ENCODE data around the genes ZNF91, RPSA2, VSTM2B and ZNF536.

DNA sequence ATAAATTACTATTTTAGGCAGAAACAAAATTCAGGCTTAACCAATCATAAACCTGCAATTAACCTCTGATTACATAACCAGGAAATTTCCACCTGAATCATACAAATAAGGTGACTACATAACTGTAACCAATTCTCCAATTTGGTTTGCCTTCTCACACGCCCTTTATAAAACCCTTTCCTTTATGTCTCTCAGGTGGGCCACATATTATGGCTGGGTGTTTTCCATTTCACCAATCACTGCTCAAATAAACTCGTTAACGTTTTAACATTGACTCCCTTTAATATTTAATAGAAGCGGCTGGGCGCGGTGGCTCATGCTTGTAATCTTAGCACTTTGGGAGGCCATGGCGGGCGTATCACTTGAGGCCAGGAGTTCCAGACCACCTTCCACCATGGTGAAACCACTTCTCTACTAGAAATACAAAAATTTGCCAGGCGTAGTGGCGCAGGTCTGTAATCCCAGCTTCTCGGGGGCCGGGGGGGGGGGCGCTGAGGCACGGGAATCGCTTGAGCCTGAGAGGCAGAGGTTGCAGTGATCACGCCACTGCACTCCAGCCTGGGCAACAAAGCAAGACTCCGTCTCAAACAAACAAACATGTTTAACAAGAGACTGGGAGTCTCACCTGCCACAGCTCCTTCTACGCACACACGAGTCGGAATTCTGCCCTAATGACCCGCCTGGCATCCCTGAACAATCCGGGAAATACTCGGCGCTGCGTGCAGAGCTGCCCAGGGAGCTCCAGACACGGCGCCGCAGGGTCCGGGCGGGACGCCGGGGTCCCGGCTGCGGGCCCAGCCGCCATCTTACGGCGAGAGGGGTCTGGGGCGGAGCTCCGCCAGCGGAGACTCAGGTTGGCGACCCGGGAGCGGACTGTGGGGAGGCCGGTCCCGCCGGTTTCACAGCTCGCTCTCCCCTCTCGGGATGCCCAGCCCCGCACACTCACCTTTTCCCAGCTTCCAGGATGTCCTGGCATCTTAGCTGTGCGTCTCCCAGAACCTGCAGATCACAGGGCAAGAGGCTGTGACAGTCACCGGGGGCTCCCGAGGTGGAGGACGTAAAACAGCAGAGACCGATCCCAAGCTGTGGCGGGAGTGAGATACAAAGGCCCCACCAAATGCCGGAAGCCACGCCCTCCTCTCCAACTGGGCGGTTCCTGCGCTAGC lies 23.3 kb upstream of the ZNF724 start:
- PRO-cap: unidirectional peak, minus-strand start at position 1,090 of the sequence
- RAMPAGE, long total RNA: no peak
- RRBS: 1% methylated on average over 15 of the region's 59 CpGs

DNA sequence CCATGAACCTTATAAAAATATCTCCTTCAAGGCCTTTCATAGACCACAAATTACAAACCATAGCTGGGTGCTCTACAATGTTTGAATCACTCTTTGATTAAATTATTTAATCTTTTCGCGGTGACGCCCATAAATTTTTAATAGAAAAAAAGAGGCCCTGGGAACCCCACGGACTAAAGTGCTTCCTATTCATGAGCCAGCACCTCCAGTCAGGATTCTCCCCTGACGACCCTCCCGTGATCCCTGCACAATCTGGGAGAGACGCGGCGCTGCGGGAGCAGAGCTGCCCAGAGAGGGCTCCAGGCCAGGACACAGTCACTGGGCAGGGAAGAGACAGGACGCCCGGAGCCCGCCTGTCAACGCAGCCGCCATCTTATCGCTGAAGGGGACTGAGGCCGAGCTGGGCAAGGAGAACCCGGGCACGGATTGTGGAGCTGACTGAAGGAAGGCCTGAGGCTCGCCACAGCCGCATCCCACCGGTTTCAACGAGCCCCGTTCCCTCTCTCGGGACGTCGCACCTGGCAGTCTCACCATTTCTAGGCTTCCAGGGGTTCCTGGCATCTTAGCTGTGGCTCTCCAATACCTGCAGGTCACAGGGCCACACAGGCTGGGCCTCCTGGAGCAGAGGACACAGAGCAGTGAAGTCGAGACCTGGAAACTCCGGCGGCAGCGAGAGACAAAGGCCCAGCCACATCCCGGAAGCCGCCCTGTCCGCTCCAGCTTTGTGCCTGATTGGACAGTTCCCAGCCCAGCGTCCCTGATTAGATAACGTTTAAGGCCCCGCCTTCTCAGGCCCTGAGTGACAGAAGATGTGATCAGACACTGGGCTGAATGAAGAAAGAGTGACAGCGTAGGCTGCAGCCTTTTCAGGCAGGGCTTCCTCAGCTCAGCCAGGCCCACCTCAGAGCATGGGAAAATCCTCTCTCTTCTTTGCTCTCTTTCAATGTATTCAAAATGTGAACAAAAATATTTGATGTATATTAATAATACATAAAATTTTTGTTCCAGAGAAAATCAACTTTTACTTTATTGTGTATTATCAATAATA lies at the start of gene ZNF91:
TSS of gene ZNF91 (minus strand) at position 678 of the 1,048 bp plus-strand sequence.
- PRO-cap: bidirectional peak, plus-strand start at position 878 of the sequence, minus-strand start at position 678 of the sequence
- RAMPAGE, long total RNA: no peak
- RRBS: under 1% methylated on average over 3 of the region's 38 CpGs

GRCh38 chr19:23762599-23763865 lies at the start of gene RPSA2:
Gene RPSA2, plus strand, starts transcription at chr19:23763004.
- PRO-cap: unidirectional peak, plus-strand start at chr19:23763020
- RAMPAGE, long total RNA: no peak
- RRBS: 2% methylated on average over 5 of the region's 60 CpGs

DNA sequence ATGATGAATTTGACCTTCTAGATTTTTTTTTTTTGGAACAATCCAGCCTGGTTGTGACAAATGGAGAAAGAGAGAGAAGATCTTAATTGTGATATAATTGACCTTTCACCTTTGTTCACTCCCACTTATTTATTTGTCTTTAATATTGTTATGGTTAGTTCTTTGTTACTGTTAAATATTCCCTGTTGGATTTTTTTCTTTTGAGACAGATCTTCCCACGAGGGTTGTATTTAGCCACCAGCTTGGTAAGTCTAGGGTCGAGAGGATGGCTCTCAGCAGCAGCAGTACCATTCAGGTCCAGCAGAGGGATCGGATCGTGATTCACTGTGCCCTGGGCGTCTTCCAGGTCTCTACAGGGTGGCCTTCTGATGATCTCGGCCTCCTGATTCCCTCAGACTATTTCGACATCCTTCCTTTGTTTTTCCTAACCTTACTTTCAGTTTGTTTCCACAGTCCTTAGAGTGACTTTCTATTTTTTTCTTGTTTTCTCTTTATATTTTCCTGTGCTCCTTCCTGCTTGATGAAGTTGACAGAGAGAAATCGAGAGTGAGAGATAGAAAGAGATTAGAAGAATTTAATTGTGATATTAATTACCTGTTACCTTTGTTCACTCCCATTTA lies 1437.0 kb downstream of the UQCRFS1 start:
- PRO-cap: no peak
- RAMPAGE, long total RNA: no peak
- RRBS: no CpG with 5 or more reads among the region's 8 CpGs

DNA sequence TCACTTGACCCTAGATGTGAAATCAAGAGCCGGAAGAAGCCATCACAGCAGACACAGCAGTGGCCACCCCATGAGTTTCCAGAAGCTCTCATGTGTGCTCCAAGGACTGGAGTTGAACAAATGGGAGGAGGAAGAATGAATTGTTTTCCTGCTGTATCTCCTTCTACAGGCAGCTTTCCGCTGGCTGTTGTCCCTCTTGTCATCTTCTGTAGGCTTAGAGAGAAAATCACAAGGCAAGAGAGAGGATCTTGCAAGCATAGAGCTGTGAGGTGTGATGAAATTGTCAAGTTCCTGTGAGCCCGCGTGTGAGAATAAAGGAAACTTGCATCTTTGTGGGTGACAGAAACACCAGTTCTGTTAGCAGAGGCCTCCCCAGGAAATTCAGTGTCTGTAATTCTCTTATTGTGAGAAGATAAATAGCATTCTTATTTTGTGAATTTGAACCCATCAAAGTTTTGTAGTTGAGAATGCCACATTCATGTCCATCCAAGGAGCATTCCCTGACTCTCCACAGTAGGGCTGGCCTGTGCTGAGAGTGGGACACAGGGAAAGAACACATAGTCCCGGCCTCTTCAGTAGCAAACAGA lies 711.7 kb downstream of the UQCRFS1 start:
- PRO-cap: no peak
- RAMPAGE, long total RNA: no peak
- RRBS: no CpG with 5 or more reads among the region's 5 CpGs

- PRO-cap: no peak
- RAMPAGE, long total RNA: no peak
- RRBS: no CpG with 5 or more reads among the region's 2 CpGs
Measured at GRCh38 chr19:28571871-28572196, 641.1 kb downstream of the UQCRFS1 start.

DNA sequence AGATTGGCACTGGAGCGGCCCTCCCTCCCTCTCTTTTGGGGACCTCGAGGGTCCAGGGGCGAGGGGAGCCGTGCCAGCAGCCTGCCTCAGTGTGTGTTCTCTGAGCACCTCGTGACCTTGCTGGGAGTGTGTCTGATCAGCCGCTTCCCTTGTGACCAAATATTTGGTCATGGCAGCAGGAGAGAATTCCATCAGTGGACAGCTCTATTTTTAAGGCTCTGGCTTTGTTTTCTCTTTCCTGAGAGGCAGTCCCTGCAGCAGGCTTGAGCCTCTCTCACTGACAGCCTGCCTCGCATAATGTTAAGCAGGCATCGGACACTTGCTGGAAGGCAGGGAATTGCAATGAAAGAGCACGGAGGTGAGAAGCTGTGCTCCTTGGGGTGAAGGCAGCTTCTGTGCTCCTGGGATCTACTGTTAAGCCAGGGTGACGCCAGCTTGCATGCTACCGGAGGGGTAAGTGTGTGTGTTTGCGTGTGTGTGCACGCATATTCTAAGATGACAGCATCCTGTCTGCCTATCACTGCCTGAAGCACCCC lies 329.5 kb downstream of the UQCRFS1 start:
- PRO-cap: no peak
- RAMPAGE, long total RNA: no peak
- RRBS: no CpG with 5 or more reads among the region's 13 CpGs

DNA sequence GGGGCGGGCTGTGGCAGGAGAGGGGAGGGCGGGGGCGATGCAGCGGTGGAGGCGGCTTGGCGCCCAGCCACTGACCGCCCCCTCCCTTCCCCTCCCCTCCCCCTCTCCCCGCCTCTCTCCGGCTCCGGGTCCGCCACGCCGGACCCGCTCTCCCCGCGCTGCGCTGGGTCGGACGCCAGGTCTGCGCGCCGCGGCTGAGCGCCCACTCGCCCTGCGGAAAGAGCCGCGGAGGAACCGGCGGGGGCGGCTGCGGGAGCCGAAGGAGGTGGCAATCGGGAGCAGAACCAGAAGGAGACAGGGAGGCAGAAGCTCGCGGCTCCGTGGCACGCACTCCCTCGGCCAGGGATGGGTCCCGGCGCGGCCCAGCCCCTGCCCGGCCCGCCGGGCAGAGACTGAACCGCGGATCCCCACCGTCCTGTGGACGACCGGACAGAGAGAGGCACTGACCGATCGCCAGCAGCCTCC lies at the start of gene VSTM2B:
TSS of gene VSTM2B (plus strand) at position 111 of the 465 bp plus-strand sequence.
- PRO-cap: no peak
- RAMPAGE, long total RNA: no peak
- RRBS: 5% methylated on average over 26 of the region's 52 CpGs

DNA sequence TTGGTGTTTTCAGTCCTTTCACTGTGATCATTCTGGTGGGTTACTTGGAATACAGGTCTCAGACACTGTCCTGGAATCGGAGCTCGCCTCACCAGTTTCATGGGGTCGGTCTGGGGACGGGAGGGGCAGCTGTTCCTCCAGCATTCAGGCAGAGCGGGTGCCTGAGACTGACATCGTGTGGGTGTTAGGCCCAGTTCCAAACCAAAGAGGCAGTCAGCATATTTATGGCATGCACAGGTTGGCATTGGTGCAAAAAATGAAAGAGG lies 20.0 kb downstream of the PLEKHF1 start:
- PRO-cap: no peak
- RAMPAGE, long total RNA: no peak
- RRBS: no CpG with 5 or more reads among the region's 6 CpGs

- PRO-cap: no peak
- RAMPAGE, long total RNA: no peak
- RRBS: no CpG with 5 or more reads among the region's 6 CpGs
Measured at GRCh38 chr19:29704774-29705298, 10.2 kb downstream of the C19orf12 start.

GRCh38 chr19:29724751-29725257 lies 9.7 kb upstream of the C19orf12 start:
- PRO-cap: no peak
- RAMPAGE, long total RNA: no peak
- RRBS: 29% methylated on average over 6 of the region's 16 CpGs

DNA sequence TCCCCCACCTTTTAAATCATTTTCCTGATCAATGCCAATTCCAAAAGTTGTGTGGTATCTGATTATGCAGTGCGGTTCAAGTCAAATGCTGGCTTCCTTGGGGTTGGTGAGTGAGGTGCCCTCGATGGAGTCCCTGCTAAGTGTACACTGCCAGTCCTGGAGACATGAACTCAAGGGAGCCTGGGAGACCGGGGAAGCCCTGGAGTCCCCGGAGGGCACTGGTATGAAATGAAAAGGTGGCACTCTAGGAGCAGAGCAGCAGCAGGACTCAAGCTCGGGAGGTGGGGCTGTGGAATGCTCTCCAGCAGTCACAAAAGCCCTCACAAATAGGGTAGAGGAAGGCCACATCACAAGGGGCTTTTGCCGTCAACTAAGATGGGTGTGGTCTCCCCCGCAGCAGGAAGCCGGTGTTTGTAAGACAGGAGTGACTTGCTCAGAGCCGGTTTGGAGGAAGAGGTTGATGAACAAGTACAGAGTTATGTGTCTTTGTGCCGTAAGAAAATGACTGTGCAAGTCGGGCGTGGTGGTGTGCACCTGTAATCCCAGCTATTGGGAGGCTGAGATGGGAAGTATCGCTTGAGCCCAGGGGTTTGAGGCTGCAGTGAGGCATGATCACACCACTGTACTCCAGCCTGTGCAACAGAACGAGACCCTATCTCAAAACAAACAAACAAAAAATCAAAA lies 19.3 kb downstream of the CCNE1 start:
- PRO-cap: no peak
- RAMPAGE, long total RNA: no peak
- RRBS: no CpG with 5 or more reads among the region's 14 CpGs

DNA sequence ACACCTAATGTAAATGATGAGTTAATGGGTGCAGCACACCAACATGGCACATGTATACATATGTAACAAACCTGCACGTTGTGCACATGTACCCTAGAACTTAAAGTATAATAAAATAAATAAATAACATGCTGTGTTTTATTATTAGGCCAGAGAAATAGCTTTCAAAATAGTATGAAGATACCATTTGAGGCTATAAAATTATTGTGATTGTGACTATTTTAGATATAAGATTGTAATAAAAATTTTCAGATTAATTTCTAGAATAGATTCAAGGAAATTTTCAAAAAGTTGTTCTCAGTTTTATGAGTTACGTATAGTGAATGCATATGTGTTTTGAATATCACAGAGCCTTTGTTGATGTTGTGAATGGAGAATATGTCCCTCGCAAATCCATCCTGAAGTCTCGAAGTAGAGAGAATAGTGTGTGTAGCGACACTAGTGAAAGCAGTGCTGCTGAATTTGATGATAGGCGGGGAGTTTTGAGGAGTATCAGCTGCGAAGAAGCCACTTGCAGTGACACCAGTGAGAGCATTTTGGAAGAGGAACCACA lies 70.0 kb downstream of the URI1 start:
- PRO-cap: no peak
- RAMPAGE, long total RNA: no peak
- RRBS: no CpG with 5 or more reads among the region's 7 CpGs

GRCh38 chr19:30340167-30340511 lies 32.0 kb upstream of the ZNF536 start:
- PRO-cap: no peak
- RAMPAGE, long total RNA: no peak
- RRBS: 100% methylated on average over 2 of the region's 5 CpGs

- PRO-cap: no peak
- RAMPAGE, long total RNA: no peak
- RRBS: no CpG with 5 or more reads among the region's 5 CpGs
Measured at GRCh38 chr19:30372048-30372544, at the start of gene ZNF536. Gene ZNF536, plus strand, starts transcription at chr19:30372384.

DNA sequence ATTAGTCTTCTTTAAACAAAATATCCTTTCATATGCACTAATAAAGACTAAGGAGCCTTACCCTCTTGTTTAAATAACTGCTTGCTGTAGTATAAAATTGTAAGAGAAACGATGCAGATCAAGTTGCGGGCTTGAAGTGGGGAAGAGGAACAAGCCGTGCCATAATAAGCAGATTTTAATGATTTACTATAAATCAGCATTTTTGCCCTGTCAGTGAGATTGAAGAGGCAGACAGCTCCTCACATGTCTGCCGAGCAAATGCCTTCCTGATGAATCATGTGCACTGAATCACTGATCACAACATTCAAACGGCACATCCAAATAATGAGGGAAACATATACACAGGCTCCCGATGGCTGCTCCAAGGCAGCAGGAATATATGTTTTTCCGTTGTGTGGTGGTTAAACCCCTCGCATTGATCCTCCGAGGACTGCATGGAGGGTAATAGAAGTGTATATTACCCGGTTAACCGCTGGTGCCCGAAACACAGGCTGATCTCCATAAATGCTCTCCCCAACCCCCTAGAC lies 282.8 kb downstream of the TSHZ3 start:
- PRO-cap: no peak
- RAMPAGE, long total RNA: no peak
- RRBS: no CpG with 5 or more reads among the region's 12 CpGs

DNA sequence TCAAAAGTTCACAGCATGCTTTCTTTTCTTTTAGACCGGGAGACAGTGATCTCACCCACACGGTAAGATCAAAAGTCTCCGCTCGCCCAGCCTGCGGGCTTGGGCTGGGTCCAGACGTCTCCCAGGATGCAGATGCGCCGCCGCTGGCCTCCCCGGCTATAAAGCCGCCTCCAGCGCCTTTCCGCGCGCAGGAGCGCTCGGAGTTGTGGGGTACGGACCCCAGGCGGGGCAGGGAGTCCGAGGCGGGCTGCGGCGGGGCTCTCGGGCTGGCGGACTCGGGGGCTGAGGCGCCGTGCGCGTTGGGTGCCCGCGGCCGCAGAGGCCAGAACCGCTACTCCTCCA lies 2.0 kb upstream of the TSHZ3 start:
- PRO-cap: unidirectional peak, plus-strand start at position 188 of the sequence
- RAMPAGE, long total RNA: no peak
- RRBS: under 1% methylated on average over 6 of the region's 34 CpGs

- PRO-cap: no peak
- RAMPAGE, long total RNA: no peak
- RRBS: no CpG with 5 or more reads among the region's 6 CpGs
Measured at GRCh38 chr19:32318800-32319383, 26.5 kb upstream of the ZNF507 start.

- PRO-cap: no peak
- RAMPAGE, long total RNA: no peak
- RRBS: no CpG with 5 or more reads among the region's 18 CpGs
Measured at GRCh38 chr19:32652841-32653727, 21.9 kb downstream of the ANKRD27 start.

DNA sequence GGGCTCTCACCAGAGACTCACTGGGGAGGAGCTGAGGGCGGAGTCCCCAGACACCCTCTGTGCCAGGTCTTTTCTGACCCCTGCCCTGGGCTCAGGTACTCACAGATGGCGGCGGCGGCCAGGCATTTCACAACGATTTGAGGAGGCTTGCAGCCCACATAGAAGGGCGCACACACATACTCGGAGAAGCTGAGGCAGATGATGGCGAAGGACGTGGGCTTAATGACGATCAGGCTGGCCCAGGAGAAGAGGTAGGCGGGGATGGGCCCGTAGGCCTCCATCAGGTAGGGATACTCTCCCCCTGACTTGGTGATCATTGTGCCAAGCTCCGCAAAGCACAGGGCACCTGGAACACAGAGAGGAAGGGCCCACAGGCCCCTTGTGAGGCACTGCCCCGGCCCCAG lies 5.6 kb downstream of the SLC7A9 start:
- PRO-cap: no peak
- RAMPAGE, long total RNA: no peak
- RRBS: no CpG with 5 or more reads among the region's 14 CpGs